HL-60 (cell line): ENCODE measurements around the gene LAMC3.

- RRBS = 83% methylated on average over 5 of the region's 34 CpGs
Measured at GRCh38 chr9:130184960-130185957, 13.1 kb downstream of the NCS1 start.

- RRBS = 97% methylated on average over 1 of the region's 35 CpGs
Measured at GRCh38 chr9:130235613-130236340, 29.8 kb upstream of the HMCN2 start.

- RRBS = no CpG with 5 or more reads among the region's 17 CpGs
Measured at GRCh38 chr9:130268468-130269396, 3.2 kb downstream of the HMCN2 start.

DNA sequence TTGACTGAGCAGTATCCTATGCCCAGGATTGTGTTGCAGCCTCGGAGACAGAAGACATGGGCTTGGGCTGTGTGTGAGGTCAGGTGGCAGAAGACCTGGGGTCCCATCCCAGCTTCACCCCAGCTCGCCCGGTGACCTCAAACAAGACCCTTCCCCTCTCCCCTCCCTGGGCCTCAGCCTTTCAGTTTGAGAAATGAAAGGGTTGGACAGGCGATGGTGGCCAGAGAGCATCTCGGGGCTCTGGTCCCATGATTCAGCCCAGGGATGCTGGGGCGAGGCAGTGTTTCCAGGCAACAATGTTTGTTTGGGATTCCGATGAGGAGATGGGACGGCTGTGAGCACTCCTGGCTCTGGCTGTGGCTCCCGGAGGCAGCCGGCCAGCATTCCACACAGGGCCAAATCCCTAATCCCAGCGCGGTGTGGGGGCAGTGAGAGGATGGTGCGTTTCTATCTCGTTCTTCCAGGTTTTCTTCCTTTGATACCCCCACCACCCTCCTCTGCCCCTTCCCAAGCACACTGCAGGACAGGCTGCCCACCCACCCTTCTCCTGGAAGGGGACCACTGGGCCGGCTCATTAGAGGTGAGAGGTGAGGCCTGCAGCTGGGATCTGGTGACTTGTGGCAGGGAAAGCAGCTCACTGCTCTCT is 66.0 kb downstream of the HMCN2 start:
- RRBS = no CpG with 5 or more reads among the region's 15 CpGs

DNA sequence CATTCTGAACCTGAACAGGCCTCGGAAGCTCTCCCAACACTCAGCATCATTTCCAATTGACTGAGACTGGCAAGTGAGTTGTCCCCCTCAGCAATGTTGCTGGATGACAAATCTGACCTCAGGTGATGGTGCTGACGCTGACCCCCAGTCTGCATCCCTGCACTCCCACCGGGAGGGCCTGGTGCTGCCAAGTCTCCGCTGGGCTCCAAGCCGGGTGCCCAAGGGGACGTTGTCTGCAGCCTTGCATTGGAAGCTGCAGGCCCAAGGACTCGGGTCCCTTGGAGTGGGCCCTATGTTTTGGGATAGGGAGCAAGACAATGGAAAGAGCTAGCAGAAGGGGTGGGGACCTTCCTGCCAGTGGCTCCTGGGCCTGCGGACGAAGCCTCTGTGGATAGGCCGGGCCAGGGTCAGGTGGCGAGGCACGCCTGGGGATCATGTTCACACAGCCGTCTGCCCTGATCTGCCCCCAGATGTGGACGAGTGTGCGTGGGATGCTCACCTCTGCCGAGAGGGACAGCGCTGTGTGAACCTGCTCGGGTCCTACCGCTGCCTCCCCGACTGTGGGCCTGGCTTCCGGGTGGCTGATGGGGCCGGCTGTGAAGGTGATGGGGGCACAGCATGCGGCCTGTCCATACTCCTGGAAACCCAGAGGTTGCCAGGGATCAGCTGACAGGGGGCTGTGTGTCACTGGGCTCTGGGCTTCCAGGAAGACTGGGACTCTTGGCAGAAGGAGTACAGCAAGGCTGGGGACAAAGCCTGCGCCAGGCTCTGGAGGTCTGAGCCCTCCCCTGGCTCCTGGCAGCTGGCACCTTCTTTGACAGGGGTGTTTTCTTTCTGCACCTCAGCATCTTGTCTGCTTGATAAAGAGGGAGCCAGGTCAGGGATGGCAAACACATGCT is 16.6 kb upstream of the ASS1 start:
- RRBS = 68% methylated on average over 3 of the region's 24 CpGs

- RRBS = no CpG with 5 or more reads among the region's 5 CpGs
Measured at GRCh38 chr9:130590080-130590968, 10.9 kb downstream of the FUBP3 start.

DNA sequence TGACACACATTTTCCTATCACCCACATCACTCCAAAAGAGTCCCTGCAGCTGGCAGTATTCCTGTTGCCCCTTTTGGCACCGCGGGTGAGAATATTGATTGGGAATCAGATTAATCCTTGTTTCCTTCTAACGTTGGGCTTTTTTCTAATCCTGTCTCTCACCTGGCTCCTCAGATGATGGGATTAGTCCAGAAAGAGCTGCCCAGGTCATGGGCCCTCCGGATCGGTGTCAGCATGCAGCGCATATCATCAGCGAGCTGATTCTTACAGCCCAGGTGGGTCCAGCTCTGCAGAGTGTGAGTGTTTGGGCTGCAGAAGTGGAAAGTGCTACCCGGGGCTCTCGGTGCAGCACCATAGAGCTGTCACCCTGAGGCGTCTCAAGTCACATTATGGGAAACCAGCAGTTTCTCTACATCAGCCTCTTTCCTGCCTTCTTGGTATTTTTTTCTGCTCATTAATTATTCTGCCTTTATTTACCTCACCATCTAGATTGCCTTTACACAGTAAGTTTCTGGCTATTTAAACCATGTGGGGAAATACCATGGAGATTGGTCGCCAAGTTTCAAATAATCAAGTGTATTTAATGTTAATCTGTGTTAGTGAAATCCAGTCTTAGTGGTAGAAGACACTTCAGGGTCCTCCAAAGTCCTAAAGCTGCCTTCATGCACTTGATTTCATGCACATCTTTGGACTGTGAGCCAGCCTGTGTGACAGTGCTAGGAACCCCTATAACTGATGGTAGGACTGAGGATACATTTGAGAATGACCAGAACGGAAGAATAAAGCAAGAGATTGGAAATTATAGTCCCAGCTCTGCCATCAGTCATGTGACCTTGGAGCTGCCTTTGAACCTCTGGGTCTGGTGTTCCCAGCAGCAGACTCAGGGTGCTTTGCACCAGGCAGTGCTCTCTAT is 40.7 kb upstream of the PRDM12 start:
- RRBS = 97% methylated on average over 5 of the region's 12 CpGs

- RRBS = no CpG with 5 or more reads among the region's 9 CpGs
Measured at GRCh38 chr9:130842978-130843782, 8.1 kb downstream of the ABL1 start.

GRCh38 chr9:130862338-130862926 is 27.4 kb downstream of the ABL1 start:
- RRBS = no CpG with 5 or more reads among the region's 19 CpGs

GRCh38 chr9:131009034-131009757 is at the start of gene LAMC3:
TSS of gene LAMC3 (plus strand) at chr9:131009174.
- RRBS = 6% methylated on average over 21 of the region's 82 CpGs

DNA sequence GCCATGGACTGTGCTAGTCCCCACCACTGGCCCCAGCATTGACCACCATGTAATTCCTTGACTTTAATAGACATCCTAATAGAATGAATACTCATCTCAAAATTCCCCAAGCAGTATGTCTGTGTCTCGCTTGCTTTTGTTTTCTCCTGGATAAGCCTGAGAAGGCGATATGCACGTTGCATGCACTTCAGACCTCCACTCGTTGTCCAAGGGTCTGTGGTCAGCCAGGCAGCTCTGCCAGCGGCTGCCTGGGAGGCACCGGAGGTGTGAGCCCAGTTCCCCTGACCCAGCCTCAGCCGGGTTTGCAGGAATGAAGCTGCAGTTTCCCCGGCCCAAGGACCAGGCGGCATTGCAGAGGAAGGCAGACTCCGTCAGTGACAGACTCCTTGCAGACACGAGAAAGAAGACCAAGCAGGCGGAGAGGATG is 11.1 kb upstream of the AIF1L start:
- RRBS = 19% methylated on average over 2 of the region's 12 CpGs

DNA sequence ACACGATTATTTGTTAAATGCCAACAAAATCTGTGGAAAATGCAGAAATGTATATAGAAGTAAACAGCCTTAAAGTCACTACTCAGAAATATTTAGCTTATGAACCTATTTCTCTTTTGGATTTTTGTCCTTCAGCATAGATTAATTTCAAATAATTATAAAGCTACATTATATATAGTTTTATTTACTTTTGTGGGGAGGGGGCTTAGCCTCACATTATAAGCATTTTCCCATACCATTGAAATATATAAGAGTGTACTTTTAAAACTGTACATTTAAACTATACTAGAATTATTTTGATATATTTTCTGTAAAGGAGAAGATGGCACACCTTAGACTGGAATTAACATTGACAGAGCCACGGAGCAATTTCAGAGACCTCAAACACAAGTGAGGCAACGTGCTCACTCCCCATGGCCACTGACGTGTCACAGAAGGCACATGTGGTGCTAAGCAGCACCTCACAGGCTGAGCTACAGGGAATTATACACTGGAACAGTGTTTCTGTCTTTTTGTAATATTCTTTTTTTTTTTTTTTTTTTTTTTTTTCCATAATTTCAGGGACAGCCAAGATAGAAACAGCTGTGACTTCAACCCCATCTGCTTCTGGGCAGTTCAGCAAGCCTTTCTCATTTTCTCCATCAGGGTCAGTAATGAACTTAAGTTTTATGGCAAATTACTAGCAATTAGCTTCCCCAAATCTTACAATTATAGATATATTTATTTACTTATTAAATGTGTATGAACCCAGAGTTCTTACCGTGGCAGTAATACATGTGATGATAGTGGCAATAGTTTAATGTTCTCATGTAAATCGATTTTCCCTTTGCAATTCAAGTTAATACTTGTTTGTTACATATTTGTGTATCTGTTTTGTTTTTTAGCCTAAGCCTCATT is 66.5 kb downstream of the NUP214 start:
- RRBS = no CpG with 5 or more reads among the region's 6 CpGs

GRCh38 chr9:131204201-131204652 is 72.1 kb downstream of the FAM78A start:
- RRBS = no CpG with 5 or more reads among the region's 7 CpGs

DNA sequence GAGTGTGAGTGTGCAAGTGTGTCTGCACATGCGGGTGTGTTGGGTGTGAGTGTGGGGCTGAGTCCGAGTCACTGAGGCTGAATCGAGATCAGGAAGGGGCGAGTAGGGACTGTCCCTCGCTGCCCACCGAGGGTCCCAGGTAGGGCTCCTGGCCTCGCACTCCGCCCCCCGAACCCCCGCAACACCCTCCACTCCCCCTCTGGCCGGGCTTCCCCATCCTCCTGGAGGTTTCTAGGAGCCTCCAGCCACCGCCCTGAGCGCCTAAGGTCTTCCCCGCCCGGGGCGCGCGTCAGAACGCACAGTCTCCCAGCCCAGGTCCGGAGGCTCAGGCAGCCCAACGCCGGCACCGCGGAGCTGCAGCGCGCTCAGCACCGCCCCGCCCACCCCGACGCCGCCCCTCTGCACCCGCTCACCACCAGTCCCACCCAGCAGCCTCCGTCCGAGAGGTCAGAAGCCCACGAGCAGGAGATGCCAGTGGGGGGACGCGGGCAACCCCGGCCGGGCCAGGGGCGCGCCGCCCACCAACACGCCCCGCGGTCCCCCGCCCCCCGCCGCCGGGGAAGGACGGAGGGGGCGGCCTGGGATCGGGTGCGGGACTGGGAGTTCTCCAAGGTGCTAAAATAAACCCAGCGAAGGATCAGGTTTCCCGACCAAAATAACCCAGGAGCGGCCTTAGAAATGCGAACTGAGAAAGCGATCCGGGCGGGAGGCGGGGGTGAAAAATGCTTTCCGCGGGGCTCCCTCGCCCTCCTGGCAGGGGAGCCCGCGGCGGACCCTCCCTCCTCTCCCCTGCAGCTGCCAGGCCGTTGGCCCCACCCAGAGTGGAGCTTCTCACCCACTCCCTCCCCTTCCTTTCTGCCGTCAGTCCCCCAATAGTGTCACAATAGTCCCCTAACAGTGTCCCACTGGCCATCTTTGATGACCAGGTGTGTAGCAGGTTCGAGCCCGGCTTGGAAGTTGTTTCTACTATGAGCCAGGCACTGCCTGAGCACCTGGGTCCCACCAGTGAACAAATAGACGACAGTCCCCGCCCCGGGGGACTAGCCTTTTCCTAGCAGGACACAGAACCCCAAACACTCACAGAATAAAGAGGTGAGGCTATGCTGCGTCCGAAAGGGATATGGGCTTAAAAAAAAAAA is 6.6 kb upstream of the FAM78A start:
- RRBS = 31% methylated on average over 25 of the region's 76 CpGs

DNA sequence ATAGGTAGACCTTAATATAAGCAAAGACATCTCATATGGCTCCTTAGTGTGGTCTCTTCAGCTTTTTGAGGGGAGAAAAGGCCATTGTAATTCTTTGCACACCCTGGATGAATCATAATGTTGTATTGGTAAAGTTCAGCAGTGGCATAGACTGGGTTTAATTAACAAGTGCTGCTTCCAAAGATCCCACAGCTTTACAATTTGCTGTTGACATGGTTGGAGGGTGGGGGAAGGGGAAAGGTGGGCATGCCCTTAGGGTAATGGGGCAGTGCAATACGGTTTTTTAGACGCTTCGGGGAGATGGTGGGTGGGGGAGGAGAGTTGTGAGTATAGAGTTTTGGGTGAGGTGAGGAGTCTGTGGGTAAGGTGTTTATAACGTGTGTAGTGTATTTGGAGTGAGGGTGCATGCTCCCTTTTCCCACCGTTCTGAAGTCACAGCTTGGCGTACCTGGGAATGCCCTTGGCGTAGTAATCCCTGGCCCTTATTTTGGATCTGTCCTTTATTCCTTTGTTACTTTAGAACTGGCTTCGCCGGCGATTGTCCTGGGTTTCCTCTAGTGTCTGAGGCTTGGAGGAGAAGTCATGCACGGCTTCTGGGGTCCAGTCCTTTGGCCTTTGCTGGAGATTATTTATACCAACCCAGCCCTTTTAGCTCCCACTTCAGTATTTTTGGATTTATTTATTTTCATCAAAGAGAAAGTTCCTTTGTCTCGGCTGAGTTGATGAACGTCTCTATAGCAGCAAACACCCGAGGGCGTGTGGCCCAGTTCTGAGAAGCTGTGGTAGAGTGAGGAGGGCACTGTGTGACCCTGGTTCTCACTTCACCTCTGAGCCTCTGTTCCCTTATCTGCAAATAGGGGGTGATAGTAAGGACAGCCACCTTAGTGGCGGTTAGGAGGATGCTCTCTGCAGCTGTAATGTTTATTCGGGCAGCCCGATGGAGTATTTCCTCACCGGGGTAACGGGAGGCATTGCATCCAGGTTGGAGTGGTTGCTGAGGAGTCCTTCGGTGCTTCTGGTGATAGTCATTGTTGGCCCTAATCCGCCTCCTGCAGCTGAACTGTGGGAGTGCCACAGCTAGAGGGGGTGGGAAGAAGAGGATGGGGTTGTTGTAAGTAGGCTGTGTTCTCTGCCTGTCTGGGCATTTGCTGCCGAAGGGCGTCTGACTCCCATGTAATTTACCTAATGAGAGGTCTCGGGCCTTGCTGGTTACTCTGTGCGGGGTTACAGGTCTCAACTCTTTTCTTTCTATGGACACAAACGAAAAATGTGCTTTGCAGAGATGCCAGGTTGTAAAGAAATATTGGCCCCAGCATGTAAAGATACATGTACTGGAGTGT is 13.6 kb downstream of the PRRC2B start:
- RRBS = no CpG with 5 or more reads among the region's 27 CpGs

- RRBS = 88% methylated on average over 3 of the region's 23 CpGs
Measured at GRCh38 chr9:131423176-131424088, 29.5 kb downstream of the PRRC2B start.

DNA sequence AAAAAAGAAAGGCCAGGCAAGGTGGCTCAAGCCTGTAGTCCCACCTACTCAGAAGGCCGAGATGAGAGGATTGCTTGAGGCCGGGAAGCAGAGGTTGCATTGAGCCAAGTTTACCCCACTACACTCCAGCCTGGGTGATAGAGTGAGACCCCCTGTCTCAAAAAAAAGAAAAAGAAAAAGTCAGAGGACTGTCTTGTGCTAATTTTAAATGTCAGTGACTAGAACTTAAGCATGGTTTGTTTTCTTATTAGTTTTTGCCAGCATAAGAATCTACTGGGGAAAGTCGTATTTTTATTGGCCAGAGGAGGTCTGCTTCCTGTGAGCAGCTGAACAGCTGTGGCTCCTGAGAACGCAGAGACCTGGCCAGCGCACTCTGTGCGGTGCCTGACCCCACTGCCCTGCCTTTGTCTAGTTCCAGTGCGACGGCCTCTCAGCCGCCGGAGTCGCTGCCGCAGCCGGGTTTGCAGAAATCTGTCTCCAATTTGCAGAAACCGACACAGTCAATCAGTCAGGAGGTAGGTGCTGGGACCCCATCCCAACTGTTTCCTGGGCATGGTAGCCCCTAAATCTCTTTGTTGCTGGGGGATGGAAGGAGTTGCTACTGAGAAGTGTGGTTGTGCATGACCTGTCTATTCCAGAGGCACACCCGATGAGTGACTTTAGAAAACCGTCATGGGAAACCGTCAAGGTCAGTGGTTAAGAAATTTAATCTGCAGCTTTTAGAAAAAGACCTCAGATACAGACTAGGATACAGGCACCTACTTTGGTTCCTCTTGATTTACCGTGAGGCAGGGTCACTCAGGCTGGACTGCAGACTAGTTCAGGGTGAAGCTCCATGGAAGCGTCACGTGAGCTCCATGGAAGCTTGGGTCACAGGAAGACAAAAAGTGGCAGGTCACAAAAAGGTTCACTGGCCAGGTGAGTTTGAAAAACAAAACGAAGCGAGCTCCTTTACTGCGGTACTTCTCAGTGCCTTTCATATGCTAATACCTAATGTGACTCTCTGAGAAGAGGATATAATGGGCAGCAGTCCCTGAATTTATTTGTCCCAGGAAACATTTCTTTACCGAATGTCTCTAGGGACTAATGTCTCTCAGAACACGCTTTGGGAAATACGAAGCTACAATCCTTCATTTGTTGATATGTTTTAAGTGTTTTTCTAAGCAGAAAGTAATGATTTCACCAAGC is 42.7 kb downstream of the PRRC2B start:
- RRBS = no CpG with 5 or more reads among the region's 26 CpGs

DNA sequence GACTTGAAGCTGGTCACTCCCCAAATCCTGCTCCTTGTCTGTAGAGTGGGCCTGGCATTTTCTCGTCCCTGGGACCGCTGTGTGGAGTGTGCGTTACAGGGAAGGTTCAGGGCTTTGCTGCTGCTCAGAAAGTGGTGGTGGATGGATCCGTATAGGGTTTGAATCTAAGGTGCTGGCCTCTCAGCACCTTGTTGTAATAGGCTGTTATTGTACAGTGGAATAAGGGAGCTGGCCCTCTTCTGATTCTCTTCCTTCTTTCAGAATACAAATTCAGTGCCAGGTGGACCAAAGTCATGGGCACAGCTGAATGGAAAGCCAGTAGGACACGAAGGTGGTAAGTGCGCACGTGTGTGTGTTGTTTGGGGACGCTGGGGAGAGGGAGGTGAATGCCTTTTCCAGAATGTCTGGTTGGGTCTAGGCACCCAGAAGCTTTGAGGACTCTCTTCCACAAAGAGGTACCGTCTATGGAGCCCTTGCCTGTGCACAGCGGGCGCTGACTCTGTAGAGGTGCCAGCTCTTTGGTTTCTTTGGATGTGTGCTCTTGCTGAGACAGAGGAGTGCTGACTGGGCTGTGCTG is 44.9 kb downstream of the PRRC2B start:
- RRBS = no CpG with 5 or more reads among the region's 11 CpGs

DNA sequence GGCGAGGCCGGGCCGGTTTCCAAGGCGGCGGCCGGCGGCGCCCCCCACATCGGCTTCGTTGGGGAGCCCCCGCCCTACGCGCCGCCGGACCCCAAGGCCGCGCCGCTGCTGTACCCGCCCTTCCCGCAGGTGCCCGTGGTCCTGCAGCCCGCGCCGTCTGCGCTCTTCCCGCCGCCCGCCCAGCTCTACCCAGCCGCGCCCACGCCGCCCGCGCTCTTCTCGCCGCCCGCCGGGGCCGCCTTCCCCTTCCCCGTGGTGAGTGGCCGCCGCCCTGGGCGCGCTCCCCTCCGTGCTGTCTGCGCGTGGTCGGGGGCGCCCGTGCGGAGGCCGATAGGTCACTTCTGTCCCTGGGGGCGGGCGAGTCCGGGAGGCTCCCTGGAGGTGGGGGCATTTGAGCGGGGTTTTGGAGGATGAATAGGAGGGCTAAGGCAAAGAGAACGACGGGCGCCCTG is 9.5 kb downstream of the PRRT1B start:
- RRBS = 15% methylated on average over 10 of the region's 59 CpGs

- RRBS = no CpG with 5 or more reads among the region's 8 CpGs
Measured at GRCh38 chr9:131649720-131650652, 89.9 kb downstream of the RAPGEF1 start.